Skeletal muscle satellite cell (primary cell): ENCODE measurements around the gene RNPEP.

GRCh38 chr1:201000424-201000963 lies 23.0 kb downstream of the KIF21B start:
- CAGE, long polyA plus RNA = no peak

GRCh38 chr1:201019871-201020701 lies 3.4 kb downstream of the KIF21B start:
- CAGE, long polyA plus RNA = no peak

DNA sequence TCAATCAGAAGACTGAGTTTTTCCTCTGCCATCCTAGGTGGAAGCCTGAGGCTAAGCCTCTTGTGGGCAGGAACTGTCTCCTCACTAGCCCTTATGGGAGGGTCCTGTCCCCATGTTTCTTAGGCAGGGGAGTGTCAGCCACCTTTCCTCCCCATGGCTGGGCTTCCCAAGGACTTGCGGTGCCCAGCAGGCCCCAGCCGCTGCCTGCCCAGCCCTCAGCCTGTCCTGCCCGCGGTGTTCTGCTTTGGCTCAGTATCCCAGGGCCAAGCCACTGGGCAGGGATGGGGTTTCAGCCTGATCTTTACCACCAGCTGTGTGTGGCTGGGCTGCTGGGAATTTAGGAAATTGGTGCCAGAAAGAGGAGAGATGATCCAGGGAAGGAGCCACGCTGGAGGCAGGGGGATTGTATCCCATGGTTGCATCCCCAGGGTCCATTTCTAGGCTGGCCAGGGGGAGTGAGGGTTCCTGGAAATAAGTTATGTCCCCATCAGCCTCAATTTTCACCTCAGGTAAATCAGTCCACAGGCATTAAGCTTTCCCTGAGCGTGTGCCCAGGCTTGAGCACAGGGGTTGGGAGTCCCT lies 6.9 kb upstream of the IGFN1 start:
- CAGE, long polyA plus RNA = no peak

GRCh38 chr1:201187164-201187417 lies 3.5 kb upstream of the IGFN1 start:
- CAGE, long polyA plus RNA = no peak

DNA sequence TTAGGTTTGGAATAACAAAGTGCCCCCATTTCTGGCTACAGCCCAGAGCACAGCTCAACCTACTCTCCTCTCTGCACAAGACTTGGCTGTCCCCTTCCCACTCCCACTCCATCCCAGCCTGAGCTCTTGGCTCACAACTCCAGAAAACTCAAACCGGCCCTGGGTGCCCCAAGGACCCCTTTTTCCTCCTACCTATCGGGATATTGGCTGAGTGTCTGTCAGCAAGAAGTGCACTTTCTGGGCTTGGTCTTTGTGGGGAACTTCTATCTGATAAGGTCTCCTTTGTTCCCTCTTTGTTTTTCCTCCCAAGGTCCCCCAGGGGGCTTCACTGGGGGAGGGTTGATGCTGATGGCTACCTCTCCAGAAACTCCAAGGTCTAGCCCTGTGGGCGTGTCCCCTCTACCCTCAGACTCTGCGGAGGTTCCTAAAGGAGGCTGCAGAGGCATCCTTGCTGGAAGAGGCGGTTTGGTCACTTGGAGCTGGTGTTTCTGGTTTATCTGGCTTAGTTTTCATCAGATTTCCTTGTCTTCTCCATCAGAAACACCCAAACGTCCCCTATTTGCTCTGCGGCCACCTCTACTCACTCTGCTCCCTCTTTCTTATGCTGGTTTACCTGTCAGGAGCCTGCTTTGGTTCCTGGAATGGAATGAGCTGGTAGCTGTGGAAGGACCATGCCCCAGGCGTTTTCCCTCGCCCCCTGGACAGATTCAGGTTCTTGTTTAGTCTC lies 2.4 kb downstream of the PKP1 start:
- CAGE, long polyA plus RNA = no peak

GRCh38 chr1:201358623-201359399 lies 18.7 kb downstream of the TNNT2 start:
- CAGE, long polyA plus RNA = no peak

GRCh38 chr1:201375729-201376495 lies 1.6 kb downstream of the TNNT2 start:
- CAGE, long polyA plus RNA = no peak

- CAGE, long polyA plus RNA = no peak
These were observed 680 bp downstream of the TNNT2 start for GRCh38 chr1:201376496-201377504.

DNA sequence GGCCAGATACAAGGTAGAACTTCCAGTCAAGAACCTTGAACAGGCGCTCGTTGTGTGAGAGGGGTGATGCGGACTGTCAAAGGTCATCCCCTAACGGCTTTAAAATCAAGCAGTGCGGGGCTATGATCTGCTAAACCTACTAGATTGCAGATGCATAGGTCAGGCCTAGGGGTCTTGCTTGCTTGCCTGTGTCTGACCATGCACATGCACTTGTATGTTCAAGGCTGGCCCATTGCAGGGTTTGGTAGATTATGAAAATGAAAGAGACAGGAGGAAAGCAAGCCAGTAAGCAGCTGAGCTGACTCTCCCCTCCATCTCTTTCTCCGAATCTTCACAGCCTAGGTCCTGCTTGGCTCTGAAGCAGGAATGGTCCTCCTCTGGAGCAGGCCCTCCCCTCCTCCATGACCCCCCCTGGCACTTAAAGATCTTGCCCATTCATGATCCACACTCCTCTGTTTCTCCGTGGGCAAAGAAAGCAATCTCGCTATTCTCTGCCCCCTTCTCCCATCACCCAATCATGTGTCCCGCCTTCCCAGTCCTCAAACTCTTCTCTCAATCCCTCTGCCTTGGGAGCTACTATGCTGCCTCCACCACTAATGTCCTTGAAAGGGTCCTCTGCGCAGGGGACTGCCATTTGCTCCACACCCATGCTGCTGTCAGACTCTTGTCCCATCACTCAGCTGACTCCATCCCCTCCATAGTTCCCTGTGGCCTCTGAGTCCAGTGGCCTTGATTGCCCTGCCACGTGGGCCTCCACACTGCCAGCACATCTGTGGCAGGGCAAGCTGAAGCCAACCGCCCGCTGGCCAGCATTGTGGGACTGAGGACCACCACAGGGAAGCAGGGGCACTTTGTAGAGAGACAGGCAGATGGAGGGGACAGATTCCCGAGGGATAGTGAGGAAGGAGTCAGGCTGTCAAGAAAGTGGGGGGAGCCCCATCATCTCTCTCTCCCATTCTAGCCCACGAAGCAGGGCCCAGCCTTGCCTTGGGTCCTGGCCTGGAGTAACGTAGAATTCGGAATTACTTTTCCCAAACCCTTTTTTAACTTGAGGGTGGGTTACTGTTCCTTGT lies 1.2 kb upstream of the TNNT2 start:
- CAGE, long polyA plus RNA = no peak

- CAGE, long polyA plus RNA = no peak
These were observed 6.4 kb upstream of the TNNT2 start for GRCh38 chr1:201384030-201384206.

GRCh38 chr1:201448128-201448549 lies 20.8 kb downstream of the PHLDA3 start:
- CAGE, long polyA plus RNA = no peak

DNA sequence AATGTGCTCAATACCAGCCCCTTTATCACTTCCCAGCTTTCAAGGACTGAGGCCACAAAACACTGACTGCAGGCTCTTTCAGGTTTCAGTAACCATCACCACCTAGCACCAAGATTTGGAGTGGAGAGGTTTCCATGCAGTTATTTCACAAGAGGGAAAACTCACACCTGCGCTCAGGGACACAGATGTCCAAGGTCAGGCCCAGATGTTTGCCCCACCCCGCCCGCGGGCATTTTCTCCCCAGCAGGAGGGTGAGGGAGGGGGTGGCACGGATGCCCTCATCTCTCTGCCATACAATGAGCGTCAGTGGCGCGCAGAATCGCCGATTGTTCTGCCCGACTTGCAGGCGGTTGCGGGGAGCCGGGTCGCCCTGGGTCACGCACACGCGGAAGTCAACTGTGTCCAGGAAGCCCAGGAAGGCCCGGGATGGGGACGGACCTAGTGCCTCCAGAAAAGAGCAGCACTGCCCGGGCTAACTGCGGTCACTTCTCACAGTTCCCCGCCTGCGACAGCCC lies 409 bp downstream of the CSRP1 start:
- CAGE, long polyA plus RNA = no peak

GRCh38 chr1:201514271-201515070 lies 7.5 kb upstream of the CSRP1 start:
- CAGE, long polyA plus RNA = no peak

DNA sequence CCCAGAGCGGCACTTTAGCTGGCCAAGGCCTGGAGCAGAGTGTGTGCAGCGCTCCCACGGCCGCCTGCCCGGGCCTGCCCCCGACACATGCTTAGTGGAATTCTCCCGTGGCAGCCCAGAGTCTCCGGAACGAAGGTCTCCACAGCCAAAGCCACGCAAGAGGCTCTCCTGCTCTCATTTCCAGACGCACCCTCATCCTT lies 7.7 kb upstream of the NAV1 start:
- CAGE, long polyA plus RNA = no peak

DNA sequence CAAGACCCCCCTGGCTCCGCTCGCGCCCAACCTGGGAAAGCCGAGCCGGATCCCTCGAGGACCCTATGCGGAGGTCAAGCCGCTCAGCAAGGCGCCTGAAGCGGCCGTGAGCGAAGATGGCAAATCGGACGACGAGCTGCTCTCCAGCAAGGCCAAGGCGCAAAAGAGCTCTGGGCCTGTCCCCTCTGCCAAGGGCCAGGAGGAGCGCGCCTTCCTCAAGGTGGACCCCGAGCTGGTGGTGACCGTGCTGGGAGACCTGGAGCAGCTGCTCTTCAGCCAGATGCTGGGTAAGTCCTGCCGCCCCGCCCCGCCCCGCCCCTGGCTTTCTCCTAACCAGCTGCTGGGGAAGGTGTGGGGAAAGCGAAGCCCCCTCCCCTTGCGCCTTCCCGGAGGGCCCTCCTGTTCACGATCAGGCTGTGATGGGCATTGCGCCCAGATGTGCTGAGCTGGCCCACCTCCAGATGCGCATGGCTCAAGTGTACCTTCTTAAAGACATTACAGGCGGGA lies 110.3 kb downstream of the NAV1 start:
- CAGE, long polyA plus RNA = no peak

- CAGE, long polyA plus RNA = no peak
These were observed 113.3 kb upstream of the IPO9 start for GRCh38 chr1:201715452-201716342.

DNA sequence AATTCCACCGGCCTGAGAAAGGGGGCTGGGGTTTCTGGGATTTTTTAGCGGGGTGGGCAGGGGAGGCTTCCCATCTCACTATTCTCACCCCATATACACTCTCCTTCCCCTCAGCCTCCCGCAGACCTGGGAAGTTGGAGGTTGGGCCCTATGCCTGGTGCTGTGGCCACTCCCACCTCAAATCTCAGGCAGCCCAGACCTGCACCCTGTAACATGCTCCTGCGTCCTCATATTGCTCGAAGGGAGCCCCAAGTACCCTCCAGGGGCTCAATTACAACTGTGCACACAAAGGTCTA lies 88.1 kb upstream of the IPO9 start:
- CAGE, long polyA plus RNA = no peak

- CAGE, long polyA plus RNA = no peak
These were observed 2.5 kb upstream of the SHISA4 start for GRCh38 chr1:201886194-201886545.

GRCh38 chr1:201982433-201982824 lies at the start of gene RNPEP:
TSS of gene RNPEP (plus strand) at chr1:201982648.
- CAGE, long polyA plus RNA = start-site peak on the plus strand at chr1:201982633-201982661, 195 and 112 reads in 2 replicates

- CAGE, long polyA plus RNA = no peak
These were observed 35.3 kb downstream of the ELF3 start for GRCh38 chr1:202045549-202046146.